ENCODE measurements around a stretch of chr1.

- PRO-cap, result no peak
Measured at GRCh38 chr1:235326944-235327764, 825 bp downstream of the ARID4B start.

- PRO-cap, result unidirectional peak, plus-strand start at chr1:235648754
Measured at GRCh38 chr1:235648286-235648817, 1.2 kb downstream of the GNG4 start.

DNA sequence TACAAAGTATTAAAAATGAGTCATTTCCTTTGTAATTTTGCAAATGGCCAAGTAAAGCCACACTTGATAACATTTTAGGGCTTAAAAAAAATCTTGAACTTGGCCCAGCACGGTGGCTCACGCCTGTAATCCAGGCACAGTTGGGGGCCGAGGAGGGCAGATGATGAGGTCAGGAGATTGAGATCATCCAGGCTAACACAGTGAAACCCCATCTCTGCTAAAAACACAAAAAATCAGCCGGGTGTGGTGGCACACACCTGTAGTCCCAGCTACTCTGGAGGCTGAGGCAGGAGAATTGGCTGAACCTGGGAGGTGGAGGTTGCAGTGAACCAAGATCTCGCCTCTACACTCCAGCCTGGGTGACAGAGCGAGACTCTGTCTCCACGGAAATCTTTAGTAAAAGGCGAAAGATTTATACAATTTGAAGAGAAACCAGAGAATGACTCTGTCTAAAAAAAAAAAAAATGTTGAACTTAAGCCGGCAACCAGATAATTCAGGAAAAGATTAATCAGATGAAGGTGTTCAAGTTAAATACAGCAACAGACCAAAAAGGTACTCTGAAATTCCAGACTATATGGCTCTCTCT lies 3.6 kb downstream of the LYST start:
- PRO-cap, result no peak

DNA sequence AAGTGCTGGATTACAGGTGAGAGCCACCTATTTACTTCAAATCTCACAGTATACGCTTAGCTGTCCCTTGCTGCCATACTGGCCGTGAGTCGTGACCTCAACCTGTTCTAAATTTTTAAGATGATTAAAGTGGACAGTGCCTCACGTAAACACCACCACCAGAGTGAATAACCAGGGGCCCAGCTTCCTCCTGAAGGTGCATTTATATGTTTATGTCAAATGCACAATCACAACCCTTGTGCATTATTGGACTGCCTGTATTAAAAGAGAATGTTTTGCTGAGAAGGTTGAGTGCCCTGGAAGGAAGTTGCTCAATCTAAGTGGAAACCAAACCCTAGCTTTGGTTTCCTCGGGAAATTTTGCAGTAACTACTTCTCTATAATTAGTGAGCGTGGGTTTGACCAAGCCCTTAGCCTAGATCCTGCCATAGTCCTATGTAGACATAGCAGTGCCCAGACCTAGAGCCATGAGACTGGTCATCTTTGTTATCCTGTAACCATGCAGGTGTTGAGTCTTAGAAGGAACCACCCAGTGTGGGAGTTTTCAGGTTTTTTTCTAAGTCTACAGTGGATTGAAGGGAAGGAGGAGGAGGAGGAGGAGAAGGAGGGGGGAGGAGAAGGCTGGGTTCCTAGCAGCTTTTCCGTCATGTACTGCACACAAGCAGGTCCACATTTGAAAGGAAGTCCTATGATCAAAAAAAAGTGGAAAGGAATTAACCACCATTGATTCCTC lies 72.0 kb upstream of the LYST start:
- PRO-cap, result no peak

DNA sequence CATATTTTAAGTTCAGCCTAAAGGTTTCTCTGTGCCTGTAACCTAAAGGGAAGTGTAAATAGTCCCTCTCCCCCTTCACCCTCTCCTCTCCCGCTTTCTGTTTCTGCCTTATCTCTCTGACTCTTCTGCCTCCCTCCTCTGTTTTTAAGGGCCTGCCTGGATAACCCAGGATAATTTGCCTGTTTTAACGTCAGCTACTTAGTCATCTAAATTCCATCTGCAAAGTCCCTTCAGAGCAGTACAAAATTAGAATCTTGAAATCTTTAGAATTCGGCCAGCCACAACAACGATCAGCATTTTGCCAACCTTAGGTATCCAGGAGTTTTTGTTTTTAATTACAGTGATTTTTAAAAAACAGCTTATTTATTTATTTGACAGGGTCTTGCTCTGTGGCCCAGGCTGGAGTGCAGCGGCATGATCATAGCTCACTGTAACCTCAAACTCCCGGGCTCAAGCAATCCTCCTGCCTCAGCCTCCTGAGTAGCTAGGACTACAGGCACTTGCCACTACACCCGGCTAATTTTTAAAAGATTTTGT lies 92.4 kb downstream of the NID1 start:
- PRO-cap, result no peak

DNA sequence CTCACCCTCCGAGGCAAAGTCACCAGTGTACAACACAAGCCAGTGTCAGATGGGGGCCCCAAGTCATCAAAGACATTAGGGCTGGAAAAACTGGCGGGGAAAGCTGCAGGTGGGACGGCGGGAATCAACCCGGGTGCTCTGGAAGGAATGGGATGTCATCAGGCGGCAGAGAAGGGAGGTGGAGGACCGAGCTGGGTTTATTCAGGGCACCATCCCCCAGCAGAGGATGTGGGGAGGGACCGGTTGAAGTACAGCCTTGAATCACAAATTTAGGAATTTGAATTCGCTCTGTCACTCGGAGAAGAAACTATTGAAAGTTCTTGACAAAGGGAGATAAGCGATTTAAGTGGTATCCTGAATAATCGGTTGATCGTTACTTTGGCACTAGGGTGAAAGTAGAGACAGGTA lies 785 bp upstream of the NID1 start:
- PRO-cap, result no peak

DNA sequence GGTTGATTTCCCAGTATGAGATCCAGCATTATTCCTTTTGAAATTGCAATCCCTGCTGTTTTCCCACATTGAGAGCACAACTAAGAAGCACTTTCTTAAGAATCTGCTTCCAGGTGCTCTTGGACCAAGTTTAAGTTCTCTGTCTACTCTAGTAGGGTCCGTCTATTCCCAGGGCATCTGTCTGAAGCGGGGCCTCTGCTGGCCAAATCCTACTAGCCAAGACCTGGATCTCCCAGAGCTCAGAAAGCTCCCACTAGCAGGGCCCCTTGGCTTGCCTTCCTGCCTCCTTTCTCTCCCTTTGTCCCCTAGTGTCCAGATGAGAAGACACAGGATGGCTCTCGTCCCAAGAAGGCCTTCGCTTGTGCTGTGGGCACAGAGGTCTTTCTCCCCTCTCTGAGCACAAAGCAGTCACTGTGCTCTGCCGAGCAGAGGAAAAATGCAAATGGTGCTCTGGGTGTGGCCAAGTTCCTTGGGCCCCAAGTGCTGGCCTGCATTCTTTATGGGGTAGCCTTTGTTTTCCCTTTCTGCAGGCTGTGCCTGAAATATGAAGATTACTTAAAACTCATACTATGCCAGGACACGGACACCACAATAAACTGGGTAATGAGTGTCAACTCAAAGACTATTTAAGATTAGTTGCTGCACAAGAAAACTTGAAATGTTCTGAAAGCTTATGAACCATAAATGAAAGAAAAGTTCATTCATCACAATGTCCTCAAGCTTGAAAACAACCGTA lies 13.0 kb upstream of the GPR137B start:
- PRO-cap, result no peak

DNA sequence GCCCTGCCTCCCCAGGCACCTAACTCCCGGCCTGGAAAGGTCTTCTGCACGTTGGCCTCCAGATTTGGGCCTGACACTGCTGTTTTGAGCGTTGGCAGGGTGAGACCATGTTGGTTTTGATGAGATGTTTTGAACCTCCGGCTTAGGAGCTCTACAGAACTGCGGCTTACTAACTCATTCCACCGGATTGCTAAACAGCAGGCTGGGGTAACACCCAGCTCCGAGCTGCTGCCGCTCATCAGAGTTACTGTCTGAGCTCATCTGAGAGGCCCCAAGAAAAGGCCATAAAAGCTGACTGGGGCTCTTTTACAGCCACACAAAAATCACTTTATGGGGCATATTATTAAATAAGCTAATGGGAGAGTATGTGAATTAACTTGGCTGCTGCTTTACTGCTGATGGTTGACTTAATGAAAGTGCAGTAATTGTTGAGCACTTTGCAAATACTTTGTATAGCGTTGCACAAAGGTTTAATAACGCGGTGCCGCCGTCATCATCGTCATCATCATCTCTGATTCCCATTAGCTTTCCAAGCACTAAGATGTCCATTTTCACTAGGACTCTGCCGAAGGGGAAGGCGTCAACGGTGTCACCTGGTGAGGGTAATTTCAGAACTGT lies 1.2 kb downstream of the GPR137B start:
- PRO-cap, result no peak

GRCh38 chr1:236163239-236163924 lies 21.0 kb downstream of the GPR137B start:
- PRO-cap, result no peak

DNA sequence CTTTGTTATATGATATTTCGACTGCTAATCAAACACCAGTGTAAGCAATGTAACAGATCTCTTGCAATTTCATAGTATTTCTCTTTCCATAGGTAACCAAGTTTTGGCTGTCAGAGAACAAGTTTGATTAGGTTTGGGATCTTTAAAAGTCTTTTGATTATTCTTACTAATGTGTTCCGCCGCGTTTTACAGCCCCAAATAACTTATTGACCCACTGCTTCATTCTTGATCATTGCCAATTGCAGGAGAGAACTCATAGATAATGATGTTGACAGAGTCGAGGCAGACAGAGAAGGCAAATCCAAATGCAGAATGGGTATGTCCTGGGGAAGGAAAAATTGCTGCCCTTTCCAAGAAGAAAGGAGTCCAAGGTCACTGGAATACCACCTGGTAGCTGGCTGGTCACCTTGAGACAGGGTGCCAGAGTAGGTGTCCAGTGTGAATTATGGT lies 28.3 kb upstream of the ERO1B start:
- PRO-cap, result no peak

DNA sequence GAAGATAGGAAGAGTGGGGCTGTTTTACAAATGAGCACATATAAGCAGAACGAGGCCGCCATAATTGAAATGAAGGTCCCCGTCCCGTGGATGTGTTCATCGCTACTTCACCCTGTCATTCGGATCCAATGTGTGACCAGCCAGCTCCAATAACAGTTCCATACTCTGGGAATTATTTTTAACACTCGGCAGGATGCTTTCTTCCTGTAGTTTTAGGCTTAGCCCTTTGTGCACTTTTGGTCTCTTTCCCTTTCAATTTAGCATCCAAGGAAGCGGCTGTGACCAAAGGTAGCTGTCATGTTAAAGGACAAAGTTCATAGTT lies 33.3 kb upstream of the LGALS8 start:
- PRO-cap, result no peak

DNA sequence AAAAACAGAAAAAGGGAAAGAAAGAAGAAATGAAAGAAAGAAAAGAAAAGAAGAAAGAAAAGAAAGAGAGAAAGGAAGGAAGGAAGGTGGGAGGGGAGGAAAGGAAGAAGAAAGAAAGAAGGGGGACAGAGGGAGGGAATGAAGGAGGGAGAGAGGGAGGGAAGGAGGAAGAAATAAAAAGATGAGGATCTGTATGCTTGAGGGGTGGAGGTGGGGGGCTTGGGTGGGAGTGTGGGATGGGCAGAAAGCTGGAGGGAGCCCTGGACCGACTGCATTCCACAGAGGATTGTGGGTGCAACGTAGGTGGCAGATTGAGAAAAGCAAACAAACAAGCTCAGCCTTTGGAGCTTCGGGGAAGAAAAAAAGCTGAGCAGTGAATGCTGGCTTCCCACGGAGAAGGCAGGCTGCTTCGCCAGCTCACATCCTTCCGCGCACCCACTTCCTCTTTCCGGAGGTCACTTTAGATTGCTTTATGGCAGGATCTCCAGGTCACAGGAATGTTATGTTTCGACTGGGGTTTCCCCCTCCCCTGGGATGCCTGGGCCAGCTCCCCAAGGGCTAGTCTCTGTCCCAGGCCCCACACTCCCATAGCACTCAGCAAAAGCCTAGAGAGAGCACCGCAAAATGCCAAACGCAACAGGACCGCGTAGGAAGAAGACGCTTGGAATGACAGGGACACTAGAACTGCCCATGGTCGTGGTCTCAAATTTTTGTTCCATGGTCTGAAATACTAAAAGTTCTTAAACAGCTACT lies 20.7 kb upstream of the LGALS8 start:
- PRO-cap, result bidirectional peak, plus-strand start at position 373 of the sequence, minus-strand start at position 290 of the sequence

- PRO-cap, result no peak
Measured at GRCh38 chr1:236555484-236556004, 31.8 kb downstream of the LGALS8 start.

- PRO-cap, result no peak
Measured at GRCh38 chr1:236710531-236710930, 24.2 kb downstream of the ACTN2 start.

GRCh38 chr1:236838180-236838762 lies 43.2 kb downstream of the MTR start:
- PRO-cap, result no peak

- PRO-cap, result no peak
Measured at GRCh38 chr1:237011276-237011871, 7.1 kb upstream of the MT1HL1 start.

DNA sequence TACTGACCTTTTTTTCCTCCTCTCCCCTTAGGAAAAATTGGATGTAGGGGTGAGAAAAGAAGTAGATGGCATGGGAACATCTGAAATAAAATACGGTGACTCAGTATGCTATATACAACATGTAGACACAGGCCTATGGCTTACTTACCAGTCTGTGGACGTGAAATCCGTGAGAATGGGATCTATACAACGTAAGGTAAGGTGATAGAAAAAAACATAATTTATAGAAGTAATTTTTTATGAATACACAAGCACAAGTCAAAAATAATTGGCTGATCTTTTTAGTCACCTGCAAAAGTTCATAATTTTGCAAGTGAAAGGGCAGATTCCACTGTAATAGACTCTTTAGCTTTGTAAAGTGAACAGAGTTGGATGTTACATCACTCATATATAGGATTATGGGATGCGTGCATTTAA lies 399.3 kb downstream of the RYR2 start:
- PRO-cap, result no peak

GRCh38 chr1:237470749-237471505 lies 419.8 kb downstream of the ZP4 start:
- PRO-cap, result no peak

DNA sequence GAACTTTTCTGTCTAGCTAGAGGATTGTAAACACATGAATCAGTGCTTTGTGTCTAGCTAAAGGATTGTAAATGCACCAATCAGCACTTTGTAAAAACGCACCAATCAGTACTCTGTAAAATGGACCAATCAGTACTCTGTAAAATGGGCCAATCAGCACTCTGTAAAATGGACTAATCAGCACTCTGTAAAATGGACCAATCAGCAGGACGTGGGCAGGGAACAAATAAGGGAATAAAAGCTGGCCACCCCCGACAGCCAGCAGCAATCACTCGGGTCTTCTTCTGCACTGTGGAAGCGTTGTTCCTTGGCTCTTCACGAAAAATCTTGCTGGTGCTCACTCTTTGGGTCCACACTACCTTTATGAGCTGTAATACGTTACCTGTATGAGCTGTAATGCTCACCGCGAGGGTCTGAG lies 463.8 kb upstream of the ZP4 start:
- PRO-cap, result no peak

- PRO-cap, result no peak
Measured at GRCh38 chr1:238702839-238703121, 683.6 kb upstream of the CHRM3 start.

Measured in Calu3 (cell line).